Diencephalon (tissue), 2 donors: ENCODE data around the gene ZNF839.

DNA sequence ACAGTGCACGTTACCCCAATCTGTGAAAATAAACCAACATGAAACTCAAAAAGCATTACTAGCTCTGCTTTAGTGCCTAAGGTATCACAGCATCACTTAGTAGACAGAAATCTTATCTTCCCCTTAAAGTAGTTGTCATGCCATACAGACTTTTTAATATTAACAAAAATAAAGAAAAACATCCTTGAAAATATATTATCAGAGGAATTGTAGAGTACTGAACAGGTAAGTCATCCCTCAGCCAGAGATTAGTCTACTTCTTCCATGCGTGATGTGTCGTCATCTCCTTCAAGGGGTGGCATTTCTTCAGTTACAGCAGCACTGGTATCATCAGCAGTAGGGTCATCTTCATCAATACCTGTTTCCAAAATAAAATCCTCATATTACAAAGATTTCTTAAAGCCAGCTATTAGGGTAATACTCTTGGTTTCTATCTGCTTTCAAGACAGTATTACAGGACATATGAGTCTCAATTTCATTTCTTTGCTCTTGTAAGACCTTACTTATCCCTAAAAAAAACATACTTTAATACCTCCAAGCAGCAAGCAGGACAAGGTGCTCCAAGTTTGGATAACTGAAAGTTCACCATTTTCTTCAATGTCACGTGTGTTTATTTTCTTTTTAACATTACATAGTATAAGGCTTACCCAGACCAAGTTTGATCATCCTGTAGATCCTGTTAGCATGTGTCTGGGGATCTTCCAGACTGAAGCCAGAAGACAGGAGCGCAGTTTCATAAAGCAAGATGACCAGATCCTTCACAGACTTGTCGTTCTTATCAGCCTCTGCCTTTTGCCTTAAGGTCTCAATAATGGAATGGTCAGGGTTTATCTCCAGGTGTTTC lies 5.2 kb downstream of the HSP90AA1 start:
- RAMPAGE, long total RNA, result no peak

DNA sequence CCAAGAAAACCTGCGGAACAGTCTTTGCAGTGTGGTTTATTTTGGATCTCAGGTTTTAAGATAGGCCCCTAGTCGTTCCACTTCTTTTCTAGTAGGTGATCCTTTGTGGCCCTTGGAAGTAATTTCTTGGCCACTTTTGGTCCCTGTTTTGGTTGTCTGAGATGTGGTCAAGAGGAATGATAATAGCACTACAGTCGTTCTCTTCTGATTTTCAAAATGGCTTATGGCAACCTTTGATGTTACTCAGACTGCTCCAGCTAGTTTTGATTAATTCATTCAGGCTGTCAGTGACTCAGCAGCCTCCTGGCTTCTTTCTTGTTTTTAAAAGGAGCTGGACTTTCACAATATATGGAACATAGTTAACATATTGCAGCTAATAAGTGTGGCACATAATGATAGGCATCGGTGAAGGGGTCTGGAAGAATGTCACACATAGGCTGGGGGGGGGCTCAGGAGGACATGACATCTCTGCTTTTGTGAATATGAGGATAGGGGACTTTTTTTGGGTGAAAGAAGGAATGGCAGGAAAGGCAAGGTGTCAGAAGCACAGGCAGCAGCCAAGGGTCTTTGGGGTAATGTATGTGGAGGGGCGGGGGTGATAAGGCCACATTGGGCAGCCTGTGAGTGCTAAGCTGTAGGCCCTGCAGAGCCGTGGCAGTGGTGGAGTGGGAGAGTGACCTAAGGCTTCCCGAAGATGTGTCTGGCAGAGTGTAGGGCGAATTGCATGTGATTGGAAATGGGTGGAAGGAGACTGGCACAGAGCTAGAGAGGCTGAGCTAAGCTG lies 47.5 kb downstream of the WDR20 start:
- RAMPAGE, long total RNA, result no peak

GRCh38 chr14:102227509-102227961 lies 77.4 kb downstream of the MOK start:
- RAMPAGE, long total RNA, result no peak

- RAMPAGE, long total RNA, result no peak
Observed at GRCh38 chr14:102262947-102263638, 41.9 kb downstream of the MOK start.

DNA sequence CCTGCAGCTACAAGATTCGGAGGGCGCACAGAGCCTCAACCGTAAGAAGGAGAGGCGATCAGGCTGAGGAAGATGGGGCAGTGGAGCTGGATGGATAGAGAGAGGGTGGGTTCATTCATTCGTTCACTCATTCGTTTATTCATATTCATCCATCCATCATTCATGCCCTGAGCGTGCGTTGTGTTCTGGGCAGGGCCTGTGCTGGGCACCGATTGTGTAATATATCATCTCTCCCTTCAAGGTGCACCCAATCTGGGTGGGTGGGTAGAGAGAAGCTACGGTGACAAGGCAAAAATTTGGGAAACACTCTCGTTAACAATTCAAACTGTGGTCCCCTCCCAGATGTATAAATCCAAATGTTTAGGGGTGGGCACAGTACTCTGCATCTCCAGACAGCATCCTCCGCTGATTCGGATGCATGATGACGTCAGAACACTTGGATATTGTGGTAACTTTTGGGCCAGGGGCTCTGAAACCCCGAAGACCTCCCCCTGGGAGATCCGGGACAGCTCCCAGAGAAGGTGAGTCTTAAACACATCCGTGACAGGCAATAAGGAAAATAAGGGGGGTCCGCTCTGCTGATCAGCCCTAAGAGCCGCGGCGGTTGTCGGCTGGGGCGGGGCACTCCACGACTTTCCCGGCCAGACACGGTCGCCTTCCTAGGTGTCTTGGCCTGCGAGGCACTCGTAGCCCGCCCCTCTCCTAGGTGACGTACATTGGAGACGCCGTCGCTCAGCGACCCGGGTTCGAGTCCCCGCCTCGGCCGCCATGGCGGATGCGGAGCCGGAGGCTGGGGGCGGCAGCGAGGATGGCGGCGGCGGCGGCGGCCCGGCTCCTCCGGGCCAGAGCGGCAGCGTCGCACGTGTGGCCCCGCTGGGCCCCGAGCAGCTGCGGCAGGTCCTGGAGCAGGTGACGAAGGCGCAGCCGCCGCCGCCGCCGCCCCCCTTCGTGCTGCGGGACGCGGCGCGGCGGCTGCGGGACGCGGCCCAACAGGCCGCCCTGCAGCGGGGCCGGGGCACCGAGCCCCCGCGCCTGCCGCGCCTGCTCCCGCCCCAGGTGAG lies at the start of gene ZNF839:
Gene ZNF839, plus strand, starts transcription at position 749 of the 1,061 bp plus-strand sequence.
- RAMPAGE, long total RNA, result no peak

GRCh38 chr14:102464723-102465553 lies 44.6 kb downstream of the ANKRD9 start:
- RAMPAGE, long total RNA, result no peak

GRCh38 chr14:102497896-102498238 lies 11.7 kb downstream of the ANKRD9 start:
- RAMPAGE, long total RNA, result no peak

GRCh38 chr14:102510184-102510753 lies 693 bp upstream of the ANKRD9 start:
- RAMPAGE, long total RNA, result no peak

DNA sequence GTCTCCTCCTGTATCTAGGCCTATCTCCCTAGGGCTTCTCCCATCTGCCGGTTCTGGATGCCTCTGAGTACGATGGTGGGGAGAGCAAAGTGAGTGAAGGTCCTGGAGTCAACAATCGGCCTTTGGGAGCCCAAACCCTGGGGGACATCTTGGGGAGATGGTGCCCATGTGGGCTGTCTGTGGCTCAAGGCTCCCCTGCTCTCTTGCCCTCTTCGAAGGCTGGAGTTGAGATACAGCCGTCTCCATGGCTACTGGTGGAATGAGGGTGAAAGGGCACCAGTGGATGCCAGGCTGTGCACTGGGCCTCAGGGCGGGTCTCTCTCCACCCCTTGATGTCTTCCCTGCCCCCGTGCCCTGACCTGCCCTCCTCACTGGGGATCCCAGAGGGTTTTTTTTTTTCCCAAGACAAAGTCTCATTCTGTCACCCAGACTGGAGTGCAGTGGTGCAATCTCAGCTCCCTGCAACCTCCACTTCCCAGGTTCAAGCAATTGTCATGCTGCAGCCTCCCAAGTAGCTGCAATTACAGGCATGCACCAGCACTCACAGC lies 2.0 kb upstream of the ANKRD9 start:
- RAMPAGE, long total RNA, result no peak

- RAMPAGE, long total RNA, result no peak
Observed at GRCh38 chr14:102523712-102524185, 14.2 kb upstream of the ANKRD9 start.

- RAMPAGE, long total RNA, result no peak
Observed at GRCh38 chr14:102621567-102622076, 29.2 kb downstream of the RCOR1 start.

- RAMPAGE, long total RNA, result no peak
Observed at GRCh38 chr14:102662944-102663525, 70.6 kb downstream of the RCOR1 start.

DNA sequence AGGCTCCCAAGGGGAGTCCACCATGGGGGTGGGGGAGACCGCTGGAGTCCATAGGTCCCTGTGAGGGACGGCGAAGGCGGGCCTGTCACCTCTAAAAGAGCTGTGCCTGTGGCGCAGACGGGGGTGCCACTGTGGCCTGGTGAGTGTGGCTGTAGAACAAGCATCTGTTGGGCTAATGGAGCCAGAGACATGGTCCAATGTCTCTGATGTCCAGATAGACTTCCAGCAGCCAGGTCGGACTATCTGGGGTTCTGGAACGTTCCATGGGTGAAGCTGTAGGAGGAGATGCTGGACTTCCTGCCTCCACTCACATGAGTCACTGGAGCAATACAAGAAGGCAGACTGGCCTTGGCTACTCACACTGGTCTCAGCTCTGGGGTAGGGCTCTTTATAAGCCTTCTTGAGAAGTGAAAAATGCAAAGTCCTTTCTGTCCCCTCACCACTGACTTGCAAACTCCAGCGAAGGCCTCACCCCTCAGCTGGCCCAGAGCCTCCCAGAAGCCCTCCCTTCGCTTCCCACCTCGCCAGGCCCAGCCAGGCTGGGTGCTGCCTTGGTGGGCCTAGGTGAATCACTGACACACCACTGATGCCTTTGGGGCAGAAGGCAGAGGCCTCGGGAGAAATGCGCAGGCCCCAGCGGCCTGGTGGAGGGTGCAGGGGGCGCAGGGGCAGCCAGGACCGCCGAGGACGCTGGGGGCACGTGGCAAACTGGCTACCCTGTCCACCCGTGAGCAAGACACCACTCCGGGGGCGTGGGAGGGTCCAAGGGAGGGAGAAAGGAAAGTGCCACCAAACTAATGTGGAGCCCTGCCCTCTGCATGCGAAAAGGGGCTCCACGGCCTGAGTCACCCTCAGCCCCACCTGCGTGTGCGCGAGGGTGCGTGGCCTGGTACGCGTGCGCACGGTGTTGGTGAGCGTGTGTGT lies 1.0 kb upstream of the TRAF3 start:
- RAMPAGE, long total RNA, result no peak

DNA sequence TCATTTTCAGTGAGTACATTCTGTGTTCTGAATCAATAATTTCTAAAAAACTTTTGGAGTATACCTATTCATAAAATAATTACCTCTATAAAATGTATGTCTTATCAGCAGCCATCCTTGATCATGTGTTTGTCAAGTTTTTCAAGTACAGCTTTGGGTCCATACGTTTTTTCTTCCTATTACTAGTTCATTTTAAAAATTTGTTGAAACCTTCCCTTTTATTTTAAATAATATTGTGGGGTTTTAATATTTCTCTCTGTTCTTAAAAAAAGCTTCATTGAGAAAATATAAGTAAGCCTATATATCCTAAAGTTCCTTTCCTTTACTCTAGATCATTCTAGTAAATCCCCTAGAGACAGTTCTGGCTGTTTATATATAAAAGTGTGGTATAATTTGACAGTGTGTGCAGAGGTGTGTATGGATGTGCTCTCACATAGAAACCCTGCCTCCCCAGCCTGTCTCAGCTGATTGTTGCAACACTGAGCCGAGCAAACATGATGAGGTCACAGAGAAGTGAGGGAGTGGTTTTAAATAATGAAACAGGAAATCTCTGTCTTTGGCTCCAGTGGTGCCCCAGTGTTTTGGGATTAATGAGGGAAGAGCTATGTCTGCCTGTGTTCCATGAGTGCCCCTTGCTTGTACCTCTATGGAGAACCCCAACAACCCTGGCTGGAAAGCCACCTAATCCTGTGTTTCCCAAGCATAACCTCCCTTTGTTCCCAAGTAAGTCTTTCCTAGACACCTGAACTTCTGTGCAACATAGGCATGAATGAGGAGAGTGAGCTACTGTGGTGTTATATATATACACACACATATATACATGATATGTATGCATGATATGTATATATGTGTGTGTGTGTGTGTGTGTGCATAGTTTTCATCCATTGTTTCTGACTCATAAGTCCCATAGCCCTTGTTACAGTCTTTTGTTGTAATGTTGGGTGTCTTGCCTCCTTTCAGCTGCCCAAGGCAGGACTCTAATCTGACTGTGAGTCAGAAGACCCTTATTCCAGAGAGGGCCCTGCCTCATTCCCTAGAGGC lies 17.8 kb downstream of the TRAF3 start:
- RAMPAGE, long total RNA, result no peak

DNA sequence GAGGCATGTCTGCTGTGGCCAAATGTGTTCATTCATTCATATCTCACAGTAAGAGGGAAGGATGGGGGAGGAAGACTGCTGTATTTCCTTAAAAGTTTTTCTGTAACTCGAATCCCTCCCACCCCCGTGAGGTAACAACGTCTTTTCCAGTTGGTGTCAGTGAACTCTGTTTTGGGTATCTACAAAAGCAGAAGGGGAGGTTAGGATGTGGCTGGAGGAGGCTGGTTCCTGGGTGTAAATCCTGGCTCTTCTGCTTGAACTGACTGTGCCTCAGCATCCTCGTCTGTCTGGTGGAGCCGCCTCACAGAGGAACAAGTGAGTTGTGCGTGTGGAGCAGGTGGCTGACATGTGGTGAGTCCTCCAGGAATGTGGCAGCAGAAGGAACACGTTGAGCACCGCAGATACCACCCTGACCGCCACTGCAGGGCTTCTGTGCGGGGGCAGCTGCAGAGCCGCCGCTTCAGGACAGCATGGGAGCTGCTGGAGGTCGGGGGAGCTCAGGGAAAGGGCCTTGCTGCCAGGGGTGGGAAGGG lies 48.8 kb downstream of the TRAF3 start:
- RAMPAGE, long total RNA, result no peak

DNA sequence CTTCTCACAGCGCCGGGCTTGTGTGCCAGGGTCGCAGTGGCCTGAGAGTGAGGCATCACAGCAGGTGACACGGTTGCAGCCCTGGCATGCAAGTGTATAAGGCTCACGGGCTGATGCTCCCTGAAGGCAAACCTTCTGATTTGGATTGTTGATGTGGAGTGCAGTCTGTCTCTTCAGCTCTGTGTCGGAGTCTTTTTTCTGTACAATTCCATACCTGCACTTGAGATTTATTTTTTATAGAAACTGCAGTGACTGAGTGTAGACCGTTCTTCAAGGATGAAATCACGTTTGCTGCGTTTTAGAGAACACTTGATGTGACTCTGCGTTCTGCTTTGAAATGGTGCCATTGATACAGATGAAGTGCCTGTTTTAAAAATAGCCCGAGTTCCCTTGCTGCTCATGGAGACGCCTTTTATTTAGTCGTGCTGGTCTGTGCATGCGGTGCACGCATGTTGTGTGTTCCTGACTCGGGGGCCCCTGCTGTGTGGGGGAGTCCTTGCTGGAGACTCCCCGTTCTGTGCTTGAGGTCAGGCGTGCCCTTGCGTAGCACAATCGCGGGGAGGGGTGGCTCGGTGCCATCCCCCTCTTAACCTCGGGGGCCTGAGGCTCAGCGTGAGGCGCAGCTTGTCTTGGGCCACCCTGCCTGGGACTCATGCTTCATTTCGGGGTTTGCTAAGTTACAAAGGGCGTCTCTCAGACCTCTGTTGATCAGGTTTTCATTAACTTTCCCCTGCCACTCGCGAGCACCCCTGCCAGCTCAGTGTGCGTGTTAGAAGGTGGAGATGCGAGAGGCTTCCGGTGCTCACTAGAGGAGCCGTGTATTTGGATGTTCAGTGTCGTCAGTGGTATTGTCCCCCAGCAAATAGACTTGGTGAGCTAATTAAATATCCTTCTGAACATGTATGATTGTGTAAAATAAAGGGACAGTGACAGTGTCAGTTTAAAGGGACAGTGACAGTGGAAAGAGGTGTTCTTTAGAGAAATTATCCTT lies 21.5 kb upstream of the AMN start:
- RAMPAGE, long total RNA, result no peak

DNA sequence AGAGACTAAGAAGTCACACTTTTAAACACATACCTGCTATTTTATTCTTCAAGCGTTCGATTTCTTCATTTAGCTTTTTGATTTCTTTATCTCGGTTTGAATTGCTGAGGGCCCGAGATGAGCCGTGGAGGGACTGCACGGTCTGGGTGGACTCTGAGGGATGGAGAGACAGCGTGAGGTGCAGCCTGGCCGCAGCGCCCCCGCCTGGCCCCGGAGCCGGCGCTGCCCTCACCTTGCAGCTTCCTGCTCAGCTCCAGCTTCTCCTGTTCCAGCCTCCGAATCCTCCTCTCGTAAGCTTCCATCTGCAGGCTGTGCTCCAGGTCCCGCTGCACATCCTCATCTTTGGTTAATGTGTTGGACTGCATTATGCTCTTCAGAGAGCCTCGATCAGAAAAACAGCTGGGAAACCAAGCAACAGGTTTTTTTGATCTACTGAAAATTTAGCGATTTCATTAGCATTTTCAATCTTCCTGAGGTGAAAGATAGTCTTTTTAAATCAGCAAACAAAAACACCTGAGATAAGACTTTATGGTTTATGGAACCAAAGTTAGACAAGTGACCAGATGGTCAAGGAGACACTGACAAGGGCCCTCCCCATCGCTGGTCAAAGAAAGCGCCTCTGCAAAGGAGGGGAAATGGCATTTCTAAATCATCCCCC lies 53.3 kb downstream of the AMN start:
- RAMPAGE, long total RNA, result no peak

DNA sequence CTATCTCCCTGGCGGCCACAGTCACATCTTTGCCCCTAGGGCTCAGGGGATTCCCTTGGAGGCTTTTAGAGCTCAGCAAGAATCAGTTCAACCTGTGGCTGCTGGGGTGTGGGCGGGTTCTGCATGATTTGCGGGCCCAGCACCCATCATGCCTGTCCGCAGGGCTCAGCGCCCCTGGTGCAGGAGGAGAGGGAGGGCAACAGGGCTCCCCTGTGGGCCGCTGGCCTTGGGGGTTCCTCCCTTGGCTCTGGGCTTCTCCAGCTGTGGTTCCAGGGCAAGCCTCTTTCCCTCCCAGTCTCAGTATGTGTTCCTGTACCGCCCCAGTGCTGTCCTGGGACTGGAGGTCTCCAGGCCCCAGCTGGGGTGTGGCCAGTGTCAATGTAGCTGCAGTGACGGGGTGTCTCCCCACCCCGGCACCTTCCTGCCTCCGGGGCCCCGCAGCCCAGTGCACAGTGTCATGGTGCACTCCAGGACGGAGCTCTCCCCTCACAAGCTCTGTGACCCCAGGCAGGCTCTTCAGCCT lies 10.0 kb upstream of the LBHD2 start:
- RAMPAGE, long total RNA, result no peak

GRCh38 chr14:103118209-103118452 lies 5.1 kb upstream of the TNFAIP2 start:
- RAMPAGE, long total RNA, result no peak

- RAMPAGE, long total RNA, result no peak
Observed at GRCh38 chr14:103137693-103138431, 14.6 kb downstream of the TNFAIP2 start.